Bronchial epithelial cell (primary cell): Measurements from ENCODE around the genes EIF2AK4, PAK6 and ANKRD63.

GRCh38 chr15:39587202-39587641 lies 6.3 kb downstream of the THBS1 start:
- RRBS, 2 experiments, result no CpG with 5 or more reads among the region's 16 CpGs

- RRBS, 2 experiments, result no CpG with 5 or more reads among the region's 12 CpGs
These were observed 6.9 kb downstream of the THBS1 start for GRCh38 chr15:39587642-39588388.

- RRBS, 2 experiments, result no CpG with 5 or more reads among the region's 7 CpGs
These were observed 16.8 kb downstream of the THBS1 start for GRCh38 chr15:39597598-39598174.

DNA sequence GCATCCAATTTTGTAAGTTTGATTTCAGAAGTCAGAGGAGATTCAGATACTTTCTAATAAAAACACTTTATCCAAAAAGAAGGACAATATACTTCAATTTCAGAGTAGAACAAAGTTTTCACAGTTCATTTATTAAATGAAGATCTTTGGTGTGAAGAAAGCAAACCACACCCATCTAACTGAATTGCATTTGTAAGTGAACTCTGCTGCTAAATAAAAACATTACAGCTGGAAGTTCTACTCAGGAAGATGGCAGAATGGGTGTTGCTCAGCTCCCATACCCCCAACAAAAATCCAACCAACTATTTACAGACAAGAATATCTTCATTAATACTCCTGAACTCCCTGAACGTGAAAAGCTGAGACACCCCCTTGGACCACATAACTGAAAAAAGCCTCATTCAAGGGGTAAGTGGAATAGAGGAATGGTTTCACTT lies 27.6 kb downstream of the THBS1 start:
- RRBS, 2 experiments, result no CpG with 5 or more reads among the region's 1 CpG

GRCh38 chr15:39920507-39921447 lies 711 bp upstream of the GPR176 start:
- RRBS, 2 experiments, result 1% methylated on average over 19 to 21 of the region's 71 CpGs

DNA sequence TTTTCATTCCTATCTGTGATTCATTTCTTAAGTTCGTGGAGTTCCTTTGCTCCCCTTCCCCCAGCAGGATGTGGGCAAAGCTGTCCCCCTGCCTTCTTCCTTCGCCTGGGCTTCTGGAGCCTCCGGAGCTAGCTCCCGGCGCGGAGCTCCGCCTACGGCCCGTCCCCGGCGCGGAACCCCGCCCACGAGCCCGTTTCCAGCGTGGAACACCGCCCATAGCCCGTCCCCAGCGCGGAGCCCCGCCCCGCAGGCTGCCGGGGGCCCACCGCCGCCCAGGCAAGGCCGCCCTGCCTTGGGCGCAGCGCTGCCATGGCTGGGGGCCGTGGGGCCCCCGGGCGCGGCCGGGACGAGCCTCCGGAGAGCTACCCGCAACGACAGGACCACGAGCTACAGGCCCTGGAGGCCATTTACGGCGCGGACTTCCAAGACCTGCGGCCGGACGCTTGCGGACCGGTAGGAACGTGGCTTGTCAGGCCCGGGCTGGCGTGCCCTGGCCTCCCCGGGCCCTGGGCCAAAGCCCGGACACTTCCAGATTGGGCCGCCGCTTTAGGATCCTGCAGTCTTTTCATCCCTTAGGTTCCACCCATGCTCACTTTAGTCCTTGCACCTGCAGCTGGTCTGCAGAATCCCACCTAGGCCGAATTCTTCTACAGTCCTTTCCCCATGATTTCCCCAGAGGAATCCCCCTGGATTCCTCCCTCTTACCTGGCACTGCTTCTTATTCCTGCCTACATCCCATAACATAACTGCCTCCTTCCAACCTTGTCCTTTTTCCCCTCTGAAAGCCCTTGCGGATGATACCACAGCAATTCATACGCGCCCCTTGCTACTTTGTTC lies at the start of gene EIF2AK4:
Gene EIF2AK4, plus strand, starts transcription at position 229 of the 837 bp plus-strand sequence.
- RRBS, 2 experiments, result 1% methylated on average over 28 of the region's 57 CpGs

GRCh38 chr15:39939495-39939694 lies 5.5 kb downstream of the EIF2AK4 start:
- RRBS, 2 experiments, result no CpG with 5 or more reads among the region's 2 CpGs

- RRBS, 2 experiments, result no CpG with 5 or more reads among the region's 4 CpGs
These were observed 26.5 kb downstream of the EIF2AK4 start for GRCh38 chr15:39960331-39960915.

DNA sequence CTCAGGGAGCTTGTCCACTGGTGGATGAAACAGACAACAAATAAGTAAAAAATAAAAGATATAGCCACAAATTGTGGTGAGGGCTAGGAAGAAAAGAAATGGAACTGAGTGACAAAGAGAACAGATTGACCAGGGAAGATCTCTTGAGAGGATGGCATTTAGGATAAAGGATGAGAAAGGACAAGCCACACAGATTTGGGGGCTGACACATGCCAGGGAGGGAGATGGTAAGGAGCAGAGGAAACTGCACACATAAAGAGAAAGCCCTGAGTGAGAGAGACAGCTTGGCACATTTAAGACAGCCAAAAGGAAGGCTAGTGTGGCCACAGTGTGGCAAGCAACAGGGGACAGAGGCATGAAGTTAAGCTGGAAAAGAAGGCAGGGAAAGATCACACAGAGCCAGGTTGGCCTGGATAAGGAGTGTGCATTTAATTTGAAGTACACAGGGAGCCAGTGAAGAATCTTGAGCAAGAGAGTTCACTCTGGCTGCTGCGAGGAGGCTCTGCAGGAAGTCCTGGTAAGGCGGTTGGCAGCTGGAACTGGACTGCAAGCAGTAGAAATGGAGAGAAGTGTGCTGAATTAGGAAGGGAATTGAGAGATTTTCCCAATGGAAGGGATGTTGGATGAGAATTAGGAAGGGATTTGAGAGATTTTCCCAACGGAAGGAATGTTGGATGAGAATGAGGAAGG lies 45.5 kb downstream of the SRP14 start:
- RRBS, 2 experiments, result no CpG with 5 or more reads among the region's 3 CpGs

- RRBS, 2 experiments, result no CpG with 5 or more reads among the region's 20 CpGs
These were observed 33.2 kb downstream of the BMF start for GRCh38 chr15:40075290-40076138.

GRCh38 chr15:40080768-40081401 lies 27.8 kb downstream of the BMF start:
- RRBS, 2 experiments, result no CpG with 5 or more reads among the region's 5 CpGs

DNA sequence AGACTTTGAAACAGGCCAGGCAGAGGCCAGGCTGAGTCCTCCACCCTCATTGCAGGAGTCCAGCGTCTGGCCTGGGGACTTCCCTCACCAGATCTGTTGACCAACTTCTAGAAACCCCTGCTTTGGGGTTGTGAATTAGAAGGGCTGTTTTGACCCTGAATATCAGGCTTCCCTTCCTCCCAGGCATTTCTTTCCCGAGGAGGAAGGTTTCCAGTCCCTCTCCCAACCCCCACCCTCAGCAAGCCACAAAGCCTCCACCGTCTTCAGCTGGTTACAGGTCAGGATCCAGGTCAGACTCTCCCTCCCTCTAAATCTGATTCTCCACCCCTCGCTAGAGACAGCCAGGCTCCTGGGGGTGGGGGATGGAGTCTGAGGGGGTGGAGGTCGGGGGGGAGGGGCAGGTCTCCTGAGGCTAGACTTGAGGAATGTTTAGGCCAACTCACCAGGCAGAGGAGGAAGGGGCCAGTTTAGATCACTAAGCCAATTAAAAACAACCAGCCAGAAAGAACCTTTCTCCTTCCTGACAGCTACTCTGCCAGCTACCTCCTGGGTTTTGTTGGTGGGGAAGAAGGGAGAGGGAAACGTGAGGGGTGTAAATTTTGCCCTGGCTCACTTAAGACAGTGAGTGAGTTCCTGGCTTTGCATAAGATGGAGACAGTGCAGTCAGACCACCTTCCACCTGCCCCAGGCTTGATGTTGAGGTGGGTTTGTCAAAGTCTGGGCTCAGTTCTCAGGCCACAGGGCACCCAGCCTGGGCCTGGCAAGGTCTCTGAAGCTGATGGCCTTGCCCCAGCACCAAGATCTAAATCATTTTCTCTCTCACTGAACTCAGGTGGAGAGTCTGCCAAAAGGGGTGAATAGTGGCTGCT lies 19.6 kb downstream of the BMF start:
- RRBS, 2 experiments, result no CpG with 5 or more reads among the region's 6 CpGs

- RRBS, 2 experiments, result 0 to under 1% methylated on average over 8 of the region's 16 CpGs
These were observed 3.9 kb downstream of the BMF start for GRCh38 chr15:40104747-40105273.

- RRBS, 2 experiments, result no CpG with 5 or more reads among the region's 5 CpGs
These were observed 2.0 kb downstream of the BMF start for GRCh38 chr15:40106464-40107315.

DNA sequence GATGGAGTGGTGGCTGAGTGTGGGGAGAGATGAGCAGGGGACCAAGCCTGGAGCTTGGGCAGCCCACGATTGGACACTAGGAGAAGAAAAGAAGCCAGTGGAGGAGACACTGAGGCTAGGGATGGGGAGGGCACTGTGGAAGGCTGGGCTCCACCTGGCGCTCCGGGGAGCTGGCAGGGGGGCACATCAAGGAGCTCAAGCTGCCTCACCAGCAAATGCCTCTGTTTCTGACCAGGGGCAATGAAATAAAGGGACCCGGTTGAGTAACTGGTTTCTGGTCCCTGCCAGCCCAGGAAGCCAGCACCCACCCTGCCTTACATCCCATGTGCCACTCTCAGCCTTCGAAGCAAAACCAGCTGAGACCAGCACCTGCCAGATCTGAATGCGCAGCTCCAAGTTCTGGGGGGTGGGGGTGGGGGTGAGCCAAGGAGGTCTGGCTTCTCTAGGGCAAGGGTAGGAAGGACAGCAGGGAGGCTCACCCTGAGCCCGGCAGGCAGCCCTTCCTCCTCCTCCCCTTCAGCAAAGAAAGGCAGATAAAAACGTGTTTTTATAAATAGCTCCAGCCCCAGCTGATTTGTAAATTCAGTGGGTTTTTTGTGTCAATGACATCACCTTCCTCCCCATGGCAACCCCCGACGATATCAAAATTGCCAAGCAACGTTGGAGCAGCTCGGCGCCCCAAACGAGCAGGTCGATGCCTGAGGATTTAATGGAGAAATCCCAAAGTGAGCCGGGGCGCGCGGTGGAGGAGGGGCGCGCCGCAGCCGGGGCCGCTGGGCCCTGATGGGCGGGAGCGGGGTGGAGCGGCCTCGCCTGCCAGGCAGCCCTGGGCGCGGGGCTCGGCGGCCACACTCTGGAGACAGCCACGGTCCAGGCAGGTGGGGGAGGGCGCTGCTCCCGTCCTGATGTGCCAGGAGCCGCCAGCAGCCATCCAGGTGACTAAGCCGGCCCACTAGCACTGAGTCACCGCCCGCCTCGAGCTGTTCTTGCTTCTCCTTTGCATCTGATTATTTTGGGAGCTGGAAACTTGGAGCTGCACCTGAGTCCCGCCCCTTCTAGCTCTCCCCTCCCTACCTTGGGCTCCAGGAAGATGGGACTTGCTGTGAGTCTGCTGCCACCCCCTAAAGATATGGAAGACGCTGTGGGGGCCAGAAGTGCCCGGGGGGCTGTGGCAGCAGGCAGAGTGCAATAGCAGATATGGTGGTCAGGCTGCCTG lies at the start of gene PAK6:
Gene PAK6, plus strand, starts transcription at position 653 of the 1,216 bp plus-strand sequence.
- RRBS, 2 experiments, result 38% methylated on average over 2 of the region's 43 CpGs; no CpG with 5 or more reads in 1 of the 2 experiments

DNA sequence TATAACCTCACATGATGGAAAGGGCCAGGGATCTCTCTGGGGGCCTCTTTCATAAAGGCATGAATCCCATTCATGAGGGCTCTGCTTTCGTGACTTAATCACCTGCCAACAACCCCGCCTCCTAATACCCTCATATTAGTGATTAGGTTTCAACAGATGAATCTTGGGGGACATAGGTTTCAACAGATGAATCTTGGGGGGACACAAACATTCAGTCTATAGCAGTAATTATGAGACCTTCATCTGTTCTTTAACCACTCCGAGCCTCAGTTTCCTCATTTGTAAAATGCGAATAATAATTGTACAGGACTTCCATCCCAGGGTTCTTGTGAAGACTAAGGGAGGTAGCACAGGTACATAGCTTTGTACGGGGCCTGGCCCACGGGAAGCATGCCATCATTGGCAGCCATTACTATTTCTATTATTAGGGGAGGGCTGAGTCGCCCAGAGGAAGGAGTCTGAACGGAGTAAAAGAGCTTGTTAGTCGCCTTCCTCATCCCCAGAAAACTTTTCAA lies 10.3 kb downstream of the PAK6 start:
- RRBS, 2 experiments, result no CpG with 5 or more reads among the region's 9 CpGs

DNA sequence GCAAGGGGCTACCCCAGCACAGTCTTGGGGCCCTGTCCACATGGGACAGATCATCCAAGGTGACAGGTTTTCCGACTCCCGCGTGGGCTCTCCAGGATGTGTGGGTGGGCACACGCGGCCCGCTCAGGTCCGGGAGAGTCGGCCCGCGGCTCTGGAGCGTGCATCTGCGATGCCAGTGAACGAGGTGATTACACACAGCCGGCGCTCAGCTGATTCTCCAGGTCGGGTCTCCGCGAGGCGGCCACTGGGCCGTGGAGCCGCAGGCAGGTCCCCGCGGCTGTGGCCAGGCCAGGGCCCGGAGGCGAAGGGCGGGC lies 13.2 kb downstream of the PAK6 start:
- RRBS, 2 experiments, result 6 to 7% methylated on average over 15 of the region's 26 CpGs

GRCh38 chr15:40282507-40283294 lies at the start of gene ANKRD63:
ANKRD63 (minus strand) TSS chr15:40283064.
- RRBS, 2 experiments, result under 1 to 2% methylated on average over 38 of the region's 88 CpGs

DNA sequence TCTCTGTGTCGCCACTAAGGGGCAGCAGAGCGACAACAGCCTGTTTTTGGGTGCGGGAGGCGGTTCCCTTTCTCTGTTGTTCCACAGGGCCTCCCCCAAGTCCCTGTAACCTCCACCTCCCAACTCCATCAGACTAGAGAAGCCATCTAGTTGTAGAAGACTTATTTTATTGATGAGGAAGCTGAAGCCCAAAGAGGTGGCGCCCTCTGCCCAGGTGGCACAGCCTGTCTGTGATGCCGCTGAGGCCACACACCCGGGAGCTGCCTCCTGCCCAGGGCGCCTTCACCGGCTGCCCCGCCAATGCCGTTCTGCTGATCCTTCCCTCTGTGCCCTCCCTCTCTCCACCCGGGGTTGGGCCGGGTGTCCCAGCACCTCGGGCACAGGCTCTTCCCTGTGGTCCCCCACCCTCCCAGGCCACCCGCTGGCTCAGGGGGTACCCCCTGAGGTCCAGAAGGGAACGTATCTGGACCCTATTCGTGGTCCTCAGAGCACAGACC lies 4.0 kb upstream of the CCDC9B start:
- RRBS, 2 experiments, result 24 to 29% methylated on average over 4 of the region's 17 CpGs

GRCh38 chr15:40348995-40349912 lies 1.6 kb upstream of the PHGR1 start:
- RRBS, 2 experiments, result no CpG with 5 or more reads among the region's 12 CpGs